Placental epithelial cell (primary cell): Measurements from ENCODE around the gene CCDC117.

DNA sequence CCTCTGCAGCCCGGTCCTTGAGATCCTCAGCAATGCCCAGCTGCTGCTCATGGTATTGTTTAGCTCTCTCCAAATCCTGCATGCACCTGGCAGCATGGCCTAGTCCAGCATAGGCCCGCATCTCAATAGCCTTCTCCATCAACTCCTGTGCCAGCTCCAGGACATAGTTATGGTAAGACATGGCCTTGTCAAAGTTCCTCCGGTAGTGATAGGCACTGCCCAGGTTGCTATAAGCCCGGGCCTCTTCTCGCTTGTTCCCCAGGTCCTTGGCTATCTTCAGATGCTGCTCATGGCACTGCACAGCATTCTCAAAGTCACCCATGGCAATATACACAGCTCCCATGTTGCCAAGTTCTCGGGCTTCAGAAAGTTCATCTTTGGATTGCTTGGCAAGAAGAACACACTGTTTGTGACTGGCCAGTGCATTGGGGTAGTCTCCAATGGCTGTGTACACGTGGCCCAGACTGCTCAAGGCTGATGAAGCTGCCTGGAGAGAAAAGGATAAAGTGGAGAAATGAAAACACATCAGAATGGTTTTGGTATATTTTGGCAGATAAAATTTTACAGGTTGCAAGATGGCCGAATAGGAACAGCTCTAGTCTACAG, 244.2 kb upstream of the PITPNB start:
- CAGE, long polyA plus RNA, result no peak

DNA sequence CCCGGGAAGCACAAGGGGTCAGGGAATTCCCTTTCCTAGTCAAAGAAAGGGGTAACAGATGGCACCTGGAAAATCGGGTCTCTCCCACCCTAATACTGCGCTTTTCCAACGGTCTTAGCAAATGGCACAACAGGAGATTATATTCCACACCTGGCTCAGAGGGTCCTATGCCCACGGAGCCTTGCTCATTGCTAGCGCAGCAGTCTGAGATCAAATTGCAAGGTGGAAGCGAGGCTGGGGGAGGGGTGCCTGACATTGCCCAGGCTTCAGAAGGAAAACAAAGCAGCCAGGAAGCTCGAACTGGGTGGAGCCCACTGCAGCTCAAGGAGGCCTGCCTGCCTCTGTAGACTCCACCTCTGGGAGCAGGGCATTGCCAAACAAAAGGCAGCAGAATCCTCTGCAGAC, 272.4 kb upstream of the PITPNB start:
- CAGE, long polyA plus RNA, result no peak

DNA sequence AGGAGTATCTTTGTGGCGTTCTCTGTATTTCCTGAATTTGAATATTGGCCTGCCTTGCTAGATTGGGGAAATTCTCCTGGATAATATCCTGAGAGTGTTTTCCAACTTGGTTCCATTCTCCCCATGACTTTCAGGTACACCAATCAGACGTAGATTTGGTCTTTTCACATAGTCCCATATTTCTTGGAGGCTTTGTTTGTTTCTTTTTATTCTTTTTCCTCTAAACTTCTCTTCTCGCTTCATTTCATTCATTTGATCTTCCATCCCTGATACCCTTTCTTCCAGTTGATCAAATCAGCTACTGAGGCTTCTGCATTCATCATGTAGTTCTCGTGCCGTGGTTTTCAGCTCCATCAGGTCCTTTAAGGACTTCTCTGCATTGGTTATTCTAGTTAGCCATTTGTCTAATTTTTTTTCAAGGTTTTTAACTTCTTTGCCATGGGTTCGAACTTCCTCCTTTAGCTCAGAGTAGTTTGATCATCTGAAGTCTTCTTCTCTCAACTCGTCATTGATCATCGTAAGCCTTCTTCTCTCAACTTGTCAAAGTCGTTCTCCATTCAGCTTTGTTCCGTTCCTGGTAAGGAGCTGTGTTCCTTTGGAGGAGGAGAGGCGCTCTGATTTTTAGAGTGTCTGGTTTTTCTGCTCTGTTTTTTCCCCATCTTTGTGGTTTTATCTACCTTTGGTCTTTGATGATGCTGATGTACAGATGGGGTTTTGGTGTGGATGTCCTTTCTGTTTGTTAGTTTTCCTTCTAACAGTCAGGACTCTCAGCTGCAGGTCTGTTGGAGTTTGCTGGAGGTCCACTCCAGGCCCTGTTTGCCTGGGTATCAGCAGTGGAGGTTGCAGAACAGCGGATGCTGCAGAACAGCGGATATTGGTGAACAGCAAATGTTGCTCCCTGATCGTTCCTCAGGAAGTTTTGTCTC, 341.0 kb downstream of the TTC28 start:
- CAGE, long polyA plus RNA, result no peak

- CAGE, long polyA plus RNA, result no peak
These were observed 334.3 kb downstream of the TTC28 start for GRCh38 chr22:28345240-28345801.

- CAGE, long polyA plus RNA, result no peak
These were observed 237.4 kb downstream of the TTC28 start for GRCh38 chr22:28442173-28442793.

GRCh38 chr22:28559956-28560987, 119.4 kb downstream of the TTC28 start:
- CAGE, long polyA plus RNA, result no peak

DNA sequence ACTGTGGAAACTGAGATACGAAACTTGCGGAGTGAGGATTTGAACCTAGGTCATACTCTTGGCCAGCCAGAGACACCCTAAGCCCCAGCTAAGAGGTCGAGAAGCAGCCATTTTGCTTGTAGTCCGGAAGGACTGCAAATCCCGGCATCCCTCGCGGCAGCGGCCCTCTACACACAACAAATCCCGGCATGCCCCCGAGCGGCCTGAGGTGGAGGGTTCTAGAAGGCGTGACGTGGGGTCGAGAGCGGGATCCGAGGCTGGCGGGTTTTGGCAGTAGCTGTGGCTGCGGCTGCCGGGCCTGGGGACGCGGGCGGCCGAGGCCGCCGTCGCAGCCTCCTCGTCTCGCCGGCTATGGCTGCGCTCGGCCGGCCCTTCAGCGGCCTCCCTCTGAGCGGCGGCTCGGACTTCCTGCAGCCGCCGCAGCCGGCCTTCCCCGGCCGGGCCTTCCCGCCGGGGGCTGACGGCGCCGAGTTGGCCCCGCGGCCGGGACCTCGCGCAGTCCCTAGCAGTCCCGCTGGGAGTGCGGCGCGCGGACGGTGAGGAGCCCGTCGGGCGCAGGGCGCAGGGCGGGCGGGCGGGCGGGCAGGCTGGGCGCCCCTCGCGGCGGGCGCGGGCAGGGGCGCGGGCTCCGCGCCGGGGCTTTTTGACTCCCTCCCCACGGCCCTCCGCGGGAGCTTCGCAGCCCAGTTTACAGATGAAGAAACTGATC, at the start of gene CCDC117:
CCDC117 (plus strand) TSS at position 197 of the 709 bp plus-strand sequence.
- CAGE, long polyA plus RNA, result no peak

DNA sequence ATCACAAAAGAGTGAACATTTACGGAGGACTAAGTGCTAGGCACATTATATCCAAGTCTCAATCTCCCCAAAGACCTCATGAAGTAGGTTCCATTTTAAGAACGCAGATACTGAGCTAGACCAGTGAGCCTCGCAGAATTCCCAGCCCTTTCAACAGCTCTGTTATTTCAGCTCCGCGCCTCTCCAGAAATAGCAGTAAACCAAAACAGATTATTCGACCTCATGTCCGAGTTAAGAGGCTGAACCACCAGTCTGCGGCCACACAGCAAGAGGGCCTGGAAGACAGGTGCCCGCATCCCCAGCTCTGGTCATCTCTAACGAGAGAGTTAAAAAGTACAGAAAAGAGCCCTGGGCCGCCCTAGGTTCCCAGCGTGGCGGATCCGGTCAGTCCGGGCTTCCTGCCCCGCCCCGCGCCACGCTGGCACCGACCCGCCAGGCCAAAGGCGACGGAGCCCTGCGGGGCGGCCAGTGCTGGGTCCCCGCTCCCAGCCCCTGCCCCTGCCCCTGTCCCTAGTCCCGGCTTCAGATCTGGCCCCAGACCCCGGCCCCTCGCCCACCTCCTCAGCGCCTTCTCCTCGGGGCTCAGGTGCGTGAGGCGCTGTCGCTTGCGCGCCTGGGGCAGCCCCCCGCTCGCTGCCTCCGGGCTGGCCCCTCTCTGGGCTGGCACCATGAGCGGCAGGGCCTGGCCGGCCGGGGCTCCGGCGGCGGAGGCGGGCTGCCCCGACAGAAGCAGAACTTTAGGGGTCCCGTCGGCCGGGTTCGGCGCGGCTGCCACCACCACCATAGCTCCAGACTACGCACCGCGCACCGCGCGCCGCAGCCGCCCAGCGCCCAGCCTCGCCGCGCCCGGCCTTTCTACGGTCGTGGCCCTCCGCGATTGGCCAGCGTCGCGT, 27.5 kb downstream of the CCDC117 start:
- CAGE, long polyA plus RNA, result no peak

GRCh38 chr22:28897098-28897334, 13.6 kb downstream of the ZNRF3 start:
- CAGE, long polyA plus RNA, result no peak

DNA sequence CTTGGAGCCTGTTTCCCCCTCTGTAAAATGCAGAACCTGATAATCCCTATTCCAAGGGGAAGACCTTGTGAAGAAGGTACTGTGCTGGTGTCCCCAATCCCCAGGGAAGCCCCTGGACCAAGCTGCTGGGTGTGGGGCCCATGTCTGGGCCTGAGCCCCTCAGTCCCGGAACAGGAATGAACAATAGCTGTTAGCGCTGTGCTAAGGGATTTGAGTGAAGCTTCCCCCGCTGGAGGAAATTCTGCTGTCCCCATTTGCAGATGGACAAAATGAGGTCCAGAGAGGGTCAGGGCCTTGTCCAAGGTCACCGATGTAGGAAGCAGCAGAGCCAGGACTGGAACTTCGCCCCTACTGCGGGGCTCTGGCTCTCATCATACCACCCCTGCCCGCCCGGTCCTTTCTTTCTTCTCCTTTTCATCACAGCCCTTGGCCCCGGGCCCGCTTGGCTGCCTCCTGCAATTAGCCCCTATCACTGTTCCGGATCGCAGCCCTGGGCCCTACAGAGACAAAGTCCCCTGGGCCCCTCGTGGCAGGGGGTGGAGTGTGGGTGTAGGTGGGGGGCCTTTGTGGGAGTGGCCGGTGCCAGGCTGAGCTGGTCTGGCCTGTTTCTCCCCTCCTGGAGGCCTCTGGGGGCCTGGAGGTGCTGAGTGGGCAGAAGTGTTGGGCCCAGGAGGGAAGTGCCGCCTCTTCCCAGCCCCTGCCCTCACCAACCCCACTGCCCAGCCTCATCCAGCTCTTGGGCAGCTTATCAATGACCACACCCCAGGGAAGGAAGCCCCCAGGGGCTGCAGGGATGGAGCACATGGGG, 3.2 kb downstream of the EMID1 start:
- CAGE, long polyA plus RNA, result no peak

DNA sequence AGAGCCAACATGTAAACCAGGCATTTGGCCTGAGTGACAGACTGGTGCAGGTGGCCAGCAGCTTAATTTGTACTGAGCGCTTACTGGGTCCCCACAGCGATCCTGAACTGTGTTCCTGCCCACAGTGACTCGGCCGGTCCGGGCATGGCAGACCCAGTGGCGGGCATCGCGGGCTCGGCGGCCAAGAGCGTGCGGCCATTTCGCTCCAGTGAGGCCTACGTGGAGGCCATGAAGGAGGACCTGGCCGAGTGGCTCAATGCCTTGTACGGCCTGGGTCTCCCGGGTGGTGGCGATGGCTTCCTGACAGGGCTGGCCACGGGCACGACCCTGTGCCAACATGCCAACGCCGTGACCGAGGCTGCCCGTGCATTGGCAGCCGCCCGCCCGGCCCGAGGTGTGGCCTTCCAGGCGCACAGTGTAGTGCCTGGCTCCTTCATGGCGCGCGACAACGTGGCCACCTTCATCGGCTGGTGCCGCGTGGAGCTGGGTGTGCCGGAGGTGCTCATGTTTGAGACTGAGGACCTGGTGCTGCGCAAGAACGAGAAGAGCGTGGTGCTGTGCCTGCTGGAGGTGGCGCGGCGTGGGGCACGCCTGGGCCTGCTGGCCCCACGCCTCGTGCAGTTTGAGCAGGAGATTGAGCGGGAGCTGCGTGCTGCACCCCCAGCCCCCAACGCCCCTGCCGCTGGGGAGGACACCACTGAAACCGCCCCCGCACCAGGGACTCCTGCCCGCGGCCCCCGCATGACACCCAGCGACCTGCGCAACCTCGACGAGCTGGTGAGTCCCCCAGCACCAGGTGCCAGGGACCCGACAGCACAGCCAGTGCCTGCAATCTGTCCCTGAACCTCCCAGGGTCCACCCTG, 1.7 kb downstream of the GAS2L1 start:
- CAGE, long polyA plus RNA, result no peak

GRCh38 chr22:29363598-29363797, 24.9 kb downstream of the AP1B1 start:
- CAGE, long polyA plus RNA, result no peak

- CAGE, long polyA plus RNA, result no peak
These were observed 18.9 kb downstream of the AP1B1 start for GRCh38 chr22:29369431-29369857.

- CAGE, long polyA plus RNA, result no peak
These were observed 29.2 kb upstream of the CABP7 start for GRCh38 chr22:29690642-29691025.

DNA sequence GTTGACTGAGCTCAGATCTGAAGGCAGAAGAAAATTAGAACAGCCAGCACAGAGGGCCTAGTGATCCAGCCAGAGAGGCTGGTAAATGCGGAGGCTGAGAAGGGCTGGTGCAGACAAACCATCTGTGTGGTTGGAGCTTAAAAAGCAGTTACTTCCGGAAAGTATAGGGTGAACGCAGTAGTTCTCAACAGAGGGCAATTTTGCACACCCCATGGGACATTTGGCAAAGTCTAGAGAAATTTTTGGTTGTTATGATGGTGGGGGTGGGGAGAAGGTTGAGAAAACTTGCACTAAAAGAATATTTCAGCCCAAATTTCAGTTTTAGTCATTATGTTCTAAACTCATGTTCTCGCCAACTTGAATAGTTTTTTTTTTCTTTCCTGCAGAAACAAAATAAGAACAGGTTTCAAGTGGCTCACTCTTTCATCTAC, 1.5 kb upstream of the HORMAD2 start:
- CAGE, long polyA plus RNA, result no peak

GRCh38 chr22:30234797-30235341, 11.7 kb downstream of the LIF start:
- CAGE, long polyA plus RNA, result no peak

DNA sequence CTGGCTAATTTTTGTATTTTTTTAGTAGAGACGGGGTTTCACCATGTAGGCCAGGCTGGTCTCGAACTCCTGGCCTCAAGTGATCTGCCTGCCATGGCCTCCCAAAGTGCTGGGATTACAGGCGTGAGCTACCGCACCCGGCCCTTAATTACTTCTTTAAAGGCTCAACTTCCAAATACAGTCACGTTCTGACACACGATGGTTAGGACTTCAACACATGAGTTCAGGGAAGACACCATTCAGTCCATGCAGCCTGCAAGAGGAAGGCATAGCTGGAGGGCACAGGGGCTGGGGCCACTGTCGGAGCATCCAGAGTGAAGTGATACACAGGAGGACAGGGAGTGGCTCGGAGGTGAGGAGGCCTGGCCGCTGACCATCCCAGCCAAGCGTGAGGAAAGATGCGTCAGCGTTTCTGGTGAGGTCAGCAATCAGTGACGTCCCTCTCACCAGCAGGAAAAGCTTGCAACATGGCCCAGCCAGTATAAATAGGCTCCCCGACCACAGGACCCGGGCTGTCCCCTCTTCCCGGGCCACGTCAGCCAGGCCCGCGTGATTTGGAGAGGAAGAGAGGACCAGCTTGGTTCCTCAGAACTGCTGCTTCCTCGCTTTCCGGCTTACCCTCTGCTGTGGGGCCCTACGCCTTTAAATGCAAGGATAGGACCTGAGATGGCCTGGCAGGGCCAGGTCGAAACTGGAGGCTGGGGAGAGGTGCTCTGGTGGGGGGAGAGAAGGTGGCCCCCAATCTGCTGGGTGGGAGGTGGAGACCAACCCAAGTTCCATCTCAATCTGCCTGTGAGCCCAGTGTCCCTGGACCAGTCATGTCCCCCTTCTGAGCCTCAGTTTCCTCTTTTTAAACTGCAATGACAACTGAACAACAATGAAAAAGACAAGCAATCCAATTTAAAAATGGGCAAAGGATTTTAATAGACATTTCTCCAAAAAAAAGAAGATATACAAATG, 4.2 kb upstream of the OSM start:
- CAGE, long polyA plus RNA, result no peak

DNA sequence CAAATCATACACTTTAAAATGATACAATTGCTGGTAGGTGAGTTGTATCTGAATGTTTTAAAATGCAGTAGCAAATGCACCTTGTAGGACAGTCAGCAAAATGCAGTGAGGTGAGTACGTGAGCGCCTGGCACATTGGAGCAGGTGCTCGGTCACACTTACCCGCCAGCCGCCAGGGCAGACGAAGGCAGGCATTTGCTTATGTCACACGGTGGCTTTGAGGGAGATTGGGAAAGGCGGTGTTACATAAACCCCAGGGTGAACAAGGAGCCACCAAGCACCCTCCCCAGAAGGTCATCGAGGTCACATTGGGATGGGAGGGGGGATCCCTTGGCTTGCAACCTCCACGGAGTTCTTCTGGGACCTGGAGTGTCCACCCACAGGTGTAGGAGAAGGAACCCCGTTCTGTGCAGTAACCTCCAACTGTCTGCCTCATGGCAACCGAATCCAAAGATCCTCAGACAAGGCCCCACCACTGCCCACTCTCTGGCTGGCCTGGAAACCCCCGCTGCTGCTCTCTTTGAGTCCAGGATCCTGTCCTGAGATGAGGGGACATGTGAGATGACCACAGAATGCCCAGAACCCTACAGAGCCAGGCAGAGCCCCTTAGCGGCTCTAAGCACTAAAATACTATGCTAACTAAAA, 6.7 kb upstream of the OSM start:
- CAGE, long polyA plus RNA, result no peak

DNA sequence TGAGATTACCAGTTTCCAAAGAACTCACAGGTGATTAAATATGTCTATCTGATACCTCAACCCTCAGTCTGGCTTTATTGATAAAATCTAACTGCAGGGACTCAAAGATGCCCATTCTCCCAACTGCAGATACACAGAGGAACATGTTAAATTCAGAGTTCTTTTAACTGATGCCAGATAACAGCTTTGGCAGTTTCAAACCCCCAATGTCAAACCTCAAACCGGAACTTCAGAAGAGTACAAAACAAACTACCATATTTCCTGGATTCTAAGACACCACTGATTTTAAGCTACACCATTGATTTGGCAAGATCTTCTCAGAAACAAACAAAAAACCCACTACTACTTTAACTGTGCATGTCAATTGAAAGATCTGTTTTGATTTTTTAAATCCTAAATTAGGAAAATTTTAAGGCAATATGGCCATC, 17.0 kb upstream of the CASTOR1 start:
- CAGE, long polyA plus RNA, result no peak

DNA sequence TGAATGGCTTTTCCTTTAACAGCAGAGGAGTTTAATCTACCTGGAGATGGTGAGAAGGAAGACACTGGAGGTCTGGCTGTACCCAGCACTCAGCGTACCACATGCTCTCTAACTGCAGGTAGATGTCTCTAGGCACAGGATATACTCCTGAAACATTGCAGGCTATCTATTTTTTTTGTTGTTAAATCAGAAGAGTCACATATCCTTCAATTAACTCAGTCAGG, 17.3 kb upstream of the CASTOR1 start:
- CAGE, long polyA plus RNA, result no peak